ENCODE data around the genes PIP5K1C, MRPL54 and RAX2.

DNA sequence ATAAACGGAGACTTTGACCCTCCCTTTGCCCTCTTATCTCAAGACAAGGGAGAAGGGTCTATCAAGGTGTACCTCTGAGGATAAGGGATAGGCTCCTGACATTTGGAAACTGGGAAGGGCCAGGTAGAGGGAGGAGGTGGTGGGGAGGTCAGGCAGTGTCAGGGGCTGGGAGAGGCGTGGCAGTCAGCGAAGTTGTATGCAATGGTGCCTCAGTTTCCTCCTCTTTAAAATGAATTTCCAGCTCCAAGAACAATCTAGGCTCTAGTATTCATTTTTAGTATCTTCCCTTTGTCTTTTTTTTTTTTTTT is 4.6 kb upstream of the GNA11 start:
- RRBS = no CpG with 5 or more reads among the region's 3 CpGs

DNA sequence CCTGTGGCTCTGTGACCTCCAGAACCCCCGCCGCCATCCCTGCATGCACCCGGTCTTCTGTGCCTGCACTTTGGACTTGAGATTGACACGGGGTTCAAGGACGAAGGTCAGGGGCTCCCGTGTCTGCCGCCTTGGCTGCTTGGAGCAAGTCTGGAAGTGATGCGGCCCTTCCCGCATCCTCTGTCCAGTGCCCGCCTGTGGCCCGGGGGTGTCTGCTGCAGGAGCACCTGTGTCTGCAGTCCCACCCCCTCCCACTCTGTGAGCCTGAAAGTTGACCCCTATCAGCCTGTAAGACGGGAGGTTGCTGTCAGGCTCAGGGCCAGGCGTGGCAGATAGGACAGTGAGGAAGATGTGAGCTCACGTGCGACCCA is 2.3 kb downstream of the GNA11 start:
- RRBS = no CpG with 5 or more reads among the region's 15 CpGs

DNA sequence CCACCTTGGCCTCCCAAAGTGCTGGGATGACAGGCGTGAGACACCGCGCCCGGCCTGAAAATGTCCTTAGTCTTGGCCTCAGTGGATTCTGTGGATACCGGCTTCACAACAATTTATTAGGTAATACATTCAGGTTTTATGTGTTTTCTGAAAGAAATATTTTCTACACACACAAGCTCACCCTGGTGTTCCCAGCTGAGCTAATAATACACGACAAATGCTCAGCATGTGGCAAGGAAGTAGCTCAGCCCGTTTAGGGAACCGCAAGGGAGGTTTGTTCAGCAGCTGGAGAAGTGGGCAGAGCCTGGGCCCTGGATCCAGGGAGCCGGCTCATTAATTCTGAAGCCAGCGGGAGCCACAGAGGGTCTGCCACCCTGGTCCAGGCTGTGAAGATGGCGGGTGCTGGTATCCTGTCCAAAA is 3.0 kb upstream of the GNA15 start:
- RRBS = 85% methylated on average over 1 of the region's 11 CpGs

DNA sequence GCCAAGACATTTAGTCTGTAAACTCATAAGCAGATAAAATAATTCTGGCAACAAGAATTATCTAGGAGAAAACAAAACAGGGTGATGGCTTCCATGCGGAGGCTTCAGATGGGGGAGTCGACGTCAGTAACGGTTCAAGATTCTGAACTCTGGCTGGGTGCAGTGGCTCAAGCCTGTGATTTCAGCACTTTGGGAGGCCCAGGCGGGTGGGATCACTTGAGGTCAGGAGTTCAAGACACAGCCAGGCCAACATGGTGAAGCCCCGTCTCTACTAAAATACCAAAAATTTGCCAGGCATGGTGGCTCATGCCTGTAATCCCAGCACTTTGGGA is 1.3 kb downstream of the GNA15 start:
- RRBS = no CpG with 5 or more reads among the region's 6 CpGs

DNA sequence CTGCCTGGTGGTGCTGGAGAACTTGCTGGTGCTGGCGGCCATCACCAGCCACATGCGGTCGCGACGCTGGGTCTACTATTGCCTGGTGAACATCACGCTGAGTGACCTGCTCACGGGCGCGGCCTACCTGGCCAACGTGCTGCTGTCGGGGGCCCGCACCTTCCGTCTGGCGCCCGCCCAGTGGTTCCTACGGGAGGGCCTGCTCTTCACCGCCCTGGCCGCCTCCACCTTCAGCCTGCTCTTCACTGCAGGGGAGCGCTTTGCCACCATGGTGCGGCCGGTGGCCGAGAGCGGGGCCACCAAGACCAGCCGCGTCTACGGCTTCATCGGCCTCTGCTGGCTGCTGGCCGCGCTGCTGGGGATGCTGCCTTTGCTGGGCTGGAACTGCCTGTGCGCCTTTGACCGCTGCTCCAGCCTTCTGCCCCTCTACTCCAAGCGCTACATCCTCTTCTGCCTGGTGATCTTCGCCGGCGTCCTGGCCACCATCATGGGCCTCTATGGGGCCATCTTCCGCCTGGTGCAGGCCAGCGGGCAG is 461 bp downstream of the S1PR4 start:
- RRBS = no CpG with 5 or more reads among the region's 37 CpGs

- RRBS = no CpG with 5 or more reads among the region's 14 CpGs
These were observed 8.5 kb upstream of the NFIC start for GRCh38 chr19:3357901-3358335.

- RRBS = no CpG with 5 or more reads among the region's 32 CpGs
These were observed 5.3 kb upstream of the NFIC start for GRCh38 chr19:3361099-3361498.

DNA sequence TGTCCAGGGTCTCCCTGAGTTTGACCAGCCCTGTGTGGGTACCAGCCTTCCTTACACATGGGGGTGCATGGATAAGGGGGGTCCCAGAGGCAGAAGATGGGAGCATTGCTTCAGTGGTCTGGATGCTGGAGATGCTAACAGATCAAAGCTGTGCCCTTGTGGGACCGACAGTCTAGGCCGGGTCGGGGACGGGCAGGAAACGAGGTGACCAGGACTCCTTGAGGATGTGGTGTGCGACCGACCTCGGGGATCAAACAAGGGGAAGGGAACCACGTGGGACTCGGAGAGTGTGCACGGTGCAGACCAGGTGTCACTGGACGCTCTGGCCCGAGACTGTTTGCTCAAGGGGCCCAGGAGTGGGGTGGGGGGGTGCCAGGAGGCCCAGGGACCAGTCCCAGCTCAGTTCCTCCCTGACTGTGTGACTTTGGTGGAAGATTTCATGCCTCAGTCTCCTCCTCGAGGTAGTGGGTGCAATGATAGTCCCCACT is 6.0 kb downstream of the NFIC start:
- RRBS = no CpG with 5 or more reads among the region's 14 CpGs

- RRBS = 86% methylated on average over 13 of the region's 28 CpGs
These were observed 9.0 kb downstream of the NFIC start for GRCh38 chr19:3375208-3376002.

- RRBS = 12% methylated on average over 7 of the region's 52 CpGs
These were observed 36.1 kb downstream of the SMIM24 start for GRCh38 chr19:3443785-3445043.

- RRBS = no CpG with 5 or more reads among the region's 10 CpGs
These were observed 20.2 kb downstream of the SMIM24 start for GRCh38 chr19:3460082-3460485.

DNA sequence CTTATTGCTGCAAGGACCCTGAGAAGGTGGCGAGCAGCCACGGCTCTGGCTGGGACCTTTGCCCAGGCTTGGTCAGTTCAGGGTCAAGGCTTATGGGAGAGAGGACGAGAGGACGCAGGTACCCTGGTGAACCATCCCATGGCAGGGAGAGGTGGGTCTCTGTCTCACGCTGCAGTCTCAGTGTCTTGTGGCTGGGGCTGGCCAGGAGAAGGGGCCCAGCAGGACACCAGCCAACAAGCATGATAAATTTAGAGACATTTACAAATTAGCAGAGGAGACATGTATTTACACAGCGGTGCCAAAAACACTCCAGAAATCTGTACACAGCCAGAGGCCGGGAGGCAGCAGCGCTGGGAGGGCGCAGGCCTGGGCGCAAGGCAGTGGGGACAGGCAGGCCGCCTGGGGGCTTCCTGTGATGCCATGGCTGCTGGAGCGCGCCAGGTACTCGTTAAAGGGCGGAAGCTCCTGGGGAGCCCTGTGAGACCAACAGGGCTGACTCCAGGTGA is 7.0 kb upstream of the TBXA2R start:
- RRBS = no CpG with 5 or more reads among the region's 15 CpGs

- RRBS = 90% methylated on average over 10 of the region's 35 CpGs
These were observed 11.8 kb downstream of the PIP5K1C start for GRCh38 chr19:3688267-3689150.

- RRBS = 1% methylated on average over 58 of the region's 126 CpGs
These were observed at the start of gene PIP5K1C for GRCh38 chr19:3699815-3701147. Gene PIP5K1C (minus strand): TSS chr19:3700468.

GRCh38 chr19:3762340-3763276 is at the start of gene MRPL54:
Gene MRPL54 (plus strand): TSS chr19:3762682.
- RRBS = 1% methylated on average over 8 of the region's 45 CpGs

DNA sequence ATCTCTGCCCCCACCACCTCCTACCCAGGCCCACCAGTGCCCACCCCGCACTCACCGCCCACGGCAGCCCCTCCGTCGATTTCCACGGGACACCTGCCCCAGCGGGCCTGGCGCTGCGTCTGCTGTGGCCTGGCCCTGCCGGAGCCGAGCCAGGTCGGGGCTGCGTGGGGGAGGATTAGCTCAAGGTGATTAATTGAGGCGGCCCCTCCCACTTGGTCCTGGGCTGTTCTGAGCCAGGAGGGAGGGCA is at the start of gene RAX2:
Gene RAX2, minus strand, starts transcription at position 121 of the 248 bp plus-strand sequence.
- RRBS = no CpG with 5 or more reads among the region's 14 CpGs

- RRBS = 90% methylated on average over 2 of the region's 28 CpGs
These were observed 2.4 kb downstream of the MATK start for GRCh38 chr19:3783728-3784158.

- RRBS = 86% methylated on average over 9 of the region's 45 CpGs
These were observed 18.3 kb downstream of the NMRK2 start for GRCh38 chr19:3950828-3951933.

DNA sequence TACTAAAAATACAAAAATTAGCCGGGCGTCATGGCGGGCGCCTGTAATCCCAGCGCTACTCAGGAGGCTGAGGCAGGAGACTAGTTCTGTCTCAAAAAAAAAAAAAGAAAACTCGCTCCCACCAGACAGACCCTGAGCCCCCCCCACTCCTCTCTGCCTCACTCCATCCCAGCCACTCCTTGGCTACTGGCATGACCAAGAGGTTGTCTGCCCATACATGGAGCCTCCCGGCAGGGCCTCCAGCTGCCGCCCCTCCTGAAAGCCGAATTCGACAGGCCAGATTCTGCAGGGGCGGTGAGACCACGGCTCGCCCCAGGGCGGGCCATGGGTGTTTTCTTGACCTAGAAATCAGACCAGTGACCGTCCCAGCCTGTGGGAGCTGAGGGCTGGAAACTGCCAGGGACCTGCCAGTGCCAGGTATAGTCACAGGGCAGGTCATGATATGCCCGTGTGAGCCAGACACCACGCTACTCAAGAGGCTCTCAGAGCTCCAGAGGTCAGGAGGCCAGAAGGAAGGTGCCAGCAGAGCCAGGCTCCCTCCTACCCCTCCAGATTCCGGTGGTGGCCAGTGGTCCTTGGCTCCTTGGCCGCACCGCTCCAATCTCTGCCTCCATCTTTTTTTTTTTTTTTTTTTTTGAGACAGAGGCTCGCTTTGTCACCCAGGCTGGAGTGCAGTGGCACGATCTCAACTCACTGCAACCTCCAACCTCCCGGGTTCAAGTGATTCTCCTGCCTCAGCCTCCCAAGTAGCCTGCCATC is 16.8 kb downstream of the DAPK3 start:
- RRBS = no CpG with 5 or more reads among the region's 23 CpGs

DNA sequence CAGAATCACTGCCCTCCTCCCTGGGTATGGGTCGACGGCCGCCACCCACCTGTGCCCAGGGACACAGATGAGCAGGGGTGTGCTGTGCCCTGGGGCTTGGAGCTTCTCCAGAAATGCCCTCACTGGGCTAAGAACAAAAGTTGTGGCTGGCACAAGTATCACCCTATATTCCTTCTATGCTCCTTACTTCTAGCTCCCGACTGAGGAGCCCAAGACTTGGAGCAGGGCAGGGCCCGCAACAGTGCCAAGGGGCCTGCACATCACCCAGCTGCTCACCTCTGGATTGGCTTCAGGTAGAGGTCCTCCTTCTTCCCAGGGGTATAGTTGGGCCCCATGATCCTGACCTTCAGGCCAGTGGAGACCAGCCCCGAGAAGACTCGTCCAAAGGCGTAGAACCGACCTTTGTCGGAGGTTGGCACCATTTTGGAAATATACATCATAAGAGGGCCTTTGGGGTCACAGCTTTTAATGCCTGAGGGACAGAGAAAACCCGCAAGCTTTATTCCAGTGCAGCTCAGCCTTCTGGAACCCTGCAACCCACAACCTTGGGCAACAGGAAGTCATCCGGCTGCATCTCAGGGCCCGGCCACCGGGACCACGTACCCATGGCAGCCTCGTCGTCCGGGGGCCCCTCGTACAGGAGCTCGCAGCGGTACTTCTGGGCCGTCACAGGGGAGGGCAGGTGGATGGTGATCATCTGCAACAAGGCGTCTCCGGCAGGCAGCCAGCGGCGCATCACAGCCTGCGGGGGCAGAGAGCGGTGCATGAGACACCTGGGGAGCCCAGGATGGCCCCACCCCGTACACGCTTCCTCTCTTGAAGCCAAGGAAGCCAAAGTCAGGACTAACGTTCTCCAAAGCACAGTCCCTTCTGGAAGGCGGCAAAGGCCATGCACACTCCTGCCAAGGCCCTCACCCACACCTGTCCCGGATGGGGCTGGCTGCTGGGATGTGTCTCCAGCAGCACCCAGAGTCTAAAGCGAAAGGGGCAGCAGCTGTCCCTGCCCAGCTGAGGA is 4.7 kb downstream of the EEF2 start:
- RRBS = 95% methylated on average over 7 of the region's 34 CpGs

Measured in PFSK-1 (cell line).